ENCODE measurements around a stretch of chr15.

GRCh38 chr15:29800386-29801009 is 21.8 kb downstream of the TJP1 start:
- PRO-cap, result no peak

- PRO-cap, result no peak
These were observed 18.2 kb downstream of the FAN1 start for GRCh38 chr15:30921835-30922386.

GRCh38 chr15:30923373-30923878 is 19.7 kb downstream of the FAN1 start:
- PRO-cap, result no peak

- PRO-cap, result no peak
These were observed 21.7 kb downstream of the MTMR10 start for GRCh38 chr15:30969663-30970135.

DNA sequence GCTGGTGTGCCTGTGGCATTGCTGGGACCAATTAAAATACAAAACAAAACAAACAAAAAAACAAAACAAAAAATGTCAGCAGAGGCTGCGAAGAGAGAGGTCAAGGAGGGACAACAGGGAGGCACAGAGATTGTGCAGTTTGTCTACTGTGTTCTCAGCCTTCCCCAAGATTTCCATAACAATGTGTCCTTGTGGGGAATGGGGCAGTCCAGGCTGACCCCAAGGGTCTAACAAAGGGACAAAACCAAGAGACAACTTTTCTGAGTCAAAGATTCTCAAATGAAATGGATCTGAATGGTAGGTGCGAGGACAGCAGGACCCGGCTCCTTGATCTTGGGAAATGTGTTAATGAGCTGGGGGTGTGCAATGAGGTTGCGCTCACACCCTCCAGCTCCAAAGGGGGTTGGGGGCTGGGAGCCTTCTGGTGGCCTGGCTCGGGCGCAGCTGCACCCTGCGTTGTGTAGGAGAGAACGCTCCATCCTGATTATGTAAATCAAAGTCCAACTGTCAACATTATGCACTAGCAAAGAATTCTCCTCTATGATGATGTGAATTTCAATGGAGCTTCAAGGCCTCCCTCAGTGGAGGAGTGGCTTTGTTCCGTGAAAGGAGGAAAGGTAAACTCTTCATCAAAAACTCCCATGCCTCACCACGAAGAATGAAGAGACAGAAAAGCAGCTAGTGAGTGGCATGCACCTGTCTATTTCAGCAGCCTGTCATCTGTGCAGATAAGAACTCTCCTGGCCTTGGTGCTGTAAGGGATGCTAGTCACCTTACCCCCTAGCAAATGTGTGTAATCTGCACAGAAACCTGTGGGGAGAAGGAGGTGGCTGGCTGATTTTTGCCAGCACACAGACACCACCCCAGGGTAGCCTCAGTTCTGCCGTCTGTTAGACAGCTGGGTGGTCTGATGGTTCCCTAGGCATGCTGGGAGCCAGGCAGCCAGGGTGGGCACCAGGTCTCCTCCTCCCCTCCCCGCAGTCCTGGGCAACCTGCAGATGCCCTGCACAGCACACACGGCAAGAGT is 46.7 kb upstream of the TRPM1 start:
- PRO-cap, result no peak

- PRO-cap, result no peak
These were observed 2.1 kb downstream of the KLF13 start for GRCh38 chr15:31328819-31329124.

- PRO-cap, result no peak
These were observed 19.2 kb downstream of the KLF13 start for GRCh38 chr15:31345617-31346463.

DNA sequence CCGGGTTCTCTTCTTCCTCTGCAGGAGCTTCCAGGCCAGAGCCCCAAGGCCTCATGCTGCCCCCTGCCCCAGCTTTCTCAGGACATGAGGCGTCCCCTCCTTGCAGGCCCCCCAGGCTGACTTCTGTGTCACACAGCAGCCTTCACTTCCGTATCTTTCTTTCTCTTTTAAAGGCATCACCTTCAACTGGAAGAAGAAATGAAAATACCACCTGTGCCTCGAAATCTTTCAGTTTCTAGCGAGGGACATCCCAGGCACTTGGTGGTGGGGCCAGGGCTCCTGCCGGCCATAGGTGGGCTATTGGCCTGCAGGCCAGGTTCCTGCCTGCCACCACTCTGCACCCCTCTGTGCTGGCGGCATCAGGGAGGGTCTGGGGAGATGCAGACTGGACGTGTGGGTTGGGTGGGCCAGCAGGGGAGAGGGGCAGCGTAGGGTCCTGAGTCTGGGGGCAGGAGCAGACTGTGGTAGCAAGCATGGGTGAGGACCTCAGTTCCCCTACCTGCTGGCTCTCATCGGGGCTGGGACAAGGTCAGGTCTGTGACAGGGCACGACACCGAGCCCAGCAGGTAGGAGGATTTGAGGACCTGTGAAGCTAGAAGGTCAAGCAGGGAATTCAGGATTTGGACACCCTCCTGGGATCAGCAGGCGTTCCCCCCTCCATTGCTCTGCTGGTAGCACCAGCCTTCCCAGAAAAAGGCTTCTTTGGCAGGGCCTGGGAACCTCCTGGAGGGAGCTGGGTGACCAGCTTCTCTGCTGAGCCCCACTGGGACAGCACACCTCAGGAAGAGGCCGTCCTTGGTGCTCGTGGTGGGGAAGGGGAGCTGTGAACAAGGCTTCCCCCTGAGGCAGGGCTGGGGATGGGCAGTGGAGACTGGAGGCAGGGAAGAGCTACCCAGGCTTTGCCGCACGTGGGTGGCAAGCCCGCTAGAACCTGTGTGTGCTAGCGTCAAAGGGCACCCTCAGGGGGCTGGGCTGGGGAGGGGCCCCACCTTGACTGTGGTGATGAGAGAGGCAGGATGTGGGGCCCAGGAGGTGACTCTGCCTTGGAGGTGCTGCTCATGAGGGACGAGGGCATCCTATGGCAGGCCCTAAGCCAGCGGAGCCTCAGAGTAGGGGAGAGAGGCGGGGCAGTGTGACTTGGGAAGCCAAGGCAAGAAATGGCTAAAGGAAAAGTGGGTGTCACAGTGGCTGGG is 20.3 kb downstream of the KLF13 start:
- PRO-cap, result no peak

DNA sequence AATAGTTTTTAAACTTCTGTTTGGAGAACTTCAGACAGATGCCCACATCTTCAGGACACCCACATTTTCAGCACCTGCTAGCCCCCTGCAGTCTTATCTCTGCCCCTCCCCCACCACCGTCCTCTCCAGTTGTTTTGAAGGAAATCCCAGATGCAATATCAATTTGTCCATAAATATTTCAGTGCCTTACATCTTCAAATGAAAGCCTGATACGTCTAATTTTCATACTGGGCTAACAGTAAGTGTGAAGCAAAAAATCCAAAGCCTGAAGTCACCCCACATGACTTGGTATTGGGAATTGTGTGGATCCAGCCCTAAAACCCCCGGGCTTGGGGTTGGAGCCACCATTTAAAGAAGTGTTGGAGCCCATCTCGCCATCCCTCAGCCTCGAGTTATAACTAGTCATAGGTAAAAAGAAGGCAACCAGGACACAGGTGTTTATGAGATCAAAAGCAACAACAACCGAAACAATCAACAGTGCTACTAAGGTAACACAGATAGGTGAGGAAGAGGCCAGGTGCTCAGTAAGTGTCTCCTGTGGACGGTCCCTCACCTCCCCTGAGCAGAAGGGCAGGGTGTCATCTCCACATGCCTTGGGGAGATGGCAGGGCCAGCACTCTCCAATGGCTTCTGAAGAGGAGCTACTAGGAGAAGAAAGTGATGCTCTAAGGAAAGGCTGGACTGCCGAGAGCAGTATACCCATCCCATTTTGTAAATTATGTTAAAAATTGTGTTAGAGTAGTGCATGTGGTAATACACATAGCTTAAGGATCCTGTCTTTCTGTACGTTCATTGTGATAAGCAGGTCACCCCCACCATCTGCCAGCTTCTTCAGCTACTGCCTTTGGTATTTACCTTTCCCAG is 28.3 kb downstream of the KLF13 start:
- PRO-cap, result no peak

GRCh38 chr15:31398822-31399033 is 72.1 kb downstream of the KLF13 start:
- PRO-cap, result no peak

DNA sequence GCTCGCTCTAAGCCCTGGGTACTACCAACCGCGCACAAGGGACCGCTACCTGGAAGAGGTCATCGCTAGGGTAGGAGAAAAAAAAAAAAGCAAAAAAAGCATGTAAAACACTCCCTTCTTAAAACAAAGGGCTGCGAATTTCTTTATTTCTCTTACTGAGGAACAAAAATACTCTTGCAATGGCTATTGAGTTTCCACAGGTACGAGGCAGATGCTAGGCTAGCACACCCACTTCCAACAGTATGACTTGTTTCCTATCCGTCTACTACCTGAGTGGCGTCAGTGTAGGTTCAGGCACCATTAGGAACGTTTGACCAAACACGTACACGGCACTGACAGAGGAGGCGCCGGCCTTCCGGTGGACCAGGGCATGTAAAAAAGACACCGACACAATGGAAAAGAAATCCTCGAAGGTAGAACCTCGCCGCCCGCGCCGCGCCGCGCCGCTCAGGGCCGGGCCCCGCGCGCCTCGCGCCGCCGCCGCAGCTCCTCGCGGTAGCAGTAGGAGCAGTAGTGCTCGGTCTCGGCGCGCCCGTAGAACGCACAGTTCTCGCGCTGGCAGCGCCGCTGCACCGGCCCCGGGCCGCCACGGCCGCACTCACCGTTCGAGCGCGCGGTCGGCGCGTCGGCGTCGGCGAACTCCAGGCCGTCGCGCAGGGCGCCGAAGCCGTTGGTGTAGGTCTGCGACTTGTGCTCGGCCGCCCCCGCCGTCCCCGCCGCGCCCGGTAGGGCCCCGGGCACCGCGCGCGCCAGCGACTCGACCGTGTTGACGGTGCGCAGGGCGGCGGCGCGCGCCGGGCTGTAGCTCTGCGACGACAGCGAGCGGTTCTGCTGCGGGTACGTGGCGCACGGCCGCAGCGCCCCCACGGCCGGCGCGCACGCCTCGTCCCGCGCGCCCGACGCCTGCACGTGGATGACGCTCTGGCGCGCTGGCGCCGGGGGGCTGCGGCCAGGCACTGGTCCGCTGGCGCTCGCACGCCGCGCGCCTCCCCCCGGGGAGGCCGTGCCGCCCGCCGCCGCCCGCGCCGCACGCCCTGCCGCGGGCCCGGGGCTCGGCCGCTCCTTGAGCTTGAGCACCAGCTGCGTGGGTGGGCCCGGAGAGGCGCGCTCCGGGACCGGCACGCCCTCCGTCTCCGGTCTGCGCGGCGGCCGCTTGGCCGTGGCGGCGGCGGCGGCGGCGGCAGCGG is 156.6 kb downstream of the KLF13 start:
- PRO-cap, result no peak

GRCh38 chr15:31504335-31504746 is 177.7 kb downstream of the KLF13 start:
- PRO-cap, result no peak

GRCh38 chr15:31631522-31632298 is 238.8 kb downstream of the OTUD7A start:
- PRO-cap, result no peak

DNA sequence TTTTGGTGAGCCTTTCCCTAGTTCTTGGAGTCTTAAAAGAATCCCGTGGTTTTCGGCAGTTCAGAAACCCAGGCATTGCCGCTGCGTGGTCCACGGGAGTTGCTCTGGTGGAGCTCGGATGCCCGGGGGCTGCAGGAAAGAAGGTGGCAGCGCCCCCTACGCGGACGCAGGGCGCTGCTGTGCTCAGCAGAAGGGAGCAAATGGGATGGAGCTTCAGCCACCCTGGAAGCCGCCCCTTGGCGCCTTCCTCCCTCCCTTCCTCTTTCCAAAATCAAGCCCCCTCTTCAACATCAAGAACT is 976 bp upstream of the CHRNA7 start:
- PRO-cap, result no peak

- PRO-cap, result no peak
These were observed 533 bp downstream of the CHRNA7 start for GRCh38 chr15:32030804-32031292.

- PRO-cap, result no peak
These were observed 5.0 kb upstream of the SCG5 start for GRCh38 chr15:32636201-32637314.

GRCh38 chr15:32684275-32684739 is 33.5 kb upstream of the GREM1 start:
- PRO-cap, result no peak

- PRO-cap, result no peak
These were observed 49.1 kb downstream of the FMN1 start for GRCh38 chr15:33145214-33146030.

DNA sequence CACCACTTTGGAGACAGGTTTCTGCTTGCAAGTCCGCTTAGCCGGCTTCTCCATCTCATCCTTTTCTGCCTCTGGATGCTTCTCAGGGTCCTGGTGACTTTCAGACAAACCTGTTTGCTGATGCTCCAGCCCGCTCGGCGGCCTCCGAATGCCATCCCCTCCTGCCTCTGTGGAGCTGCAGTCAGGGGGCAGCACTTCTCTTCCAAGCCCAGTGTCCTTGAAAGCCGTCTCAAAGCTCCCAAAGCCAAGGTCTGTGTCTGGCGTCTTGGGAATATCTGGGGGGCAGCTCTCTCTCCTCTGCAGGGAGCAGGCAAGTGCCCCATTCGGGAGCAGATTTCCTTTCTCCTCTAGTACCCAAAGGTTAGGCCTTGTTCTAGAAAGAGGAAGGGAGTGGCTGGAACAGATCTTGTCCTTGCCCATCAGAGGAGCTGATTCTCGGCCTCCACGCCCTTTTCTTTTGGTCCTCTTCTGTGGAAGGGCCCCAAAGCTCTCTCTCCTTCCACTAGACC is 40.5 kb downstream of the FMN1 start:
- PRO-cap, result no peak

- PRO-cap, result no peak
These were observed 224.2 kb downstream of the RYR3 start for GRCh38 chr15:33535055-33535364.

All from Calu3 (cell line).